Kidney epithelial cell (primary cell): Measurements from ENCODE around the genes CDH2 and DSC2.

DNA sequence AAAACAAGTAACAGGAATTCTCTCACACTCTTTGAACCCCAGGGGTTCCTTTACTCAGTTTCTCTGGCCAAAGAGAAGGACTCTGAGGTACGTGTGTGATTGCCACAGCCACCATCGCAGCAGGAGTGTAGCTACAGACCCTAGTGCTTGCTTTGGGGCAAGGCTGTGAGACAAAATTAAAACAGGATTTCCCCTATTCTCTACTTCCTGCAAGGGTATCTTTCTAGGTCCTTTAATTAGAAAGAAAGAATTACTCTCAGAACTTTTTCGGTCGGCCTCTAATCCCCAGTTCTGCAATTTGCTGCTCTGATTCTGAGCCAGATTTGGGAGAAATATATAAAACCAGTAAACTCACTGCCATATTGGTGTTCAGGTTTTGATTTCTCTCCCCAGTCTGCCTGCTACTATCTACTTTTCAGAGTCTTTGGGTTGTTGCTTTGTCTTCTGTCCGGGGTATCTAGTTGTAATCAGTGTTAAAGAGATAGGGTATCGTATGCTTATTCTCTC, 38.2 kb downstream of the CABYR start:
- RAMPAGE, long total RNA = no peak
- RRBS = no CpG with 5 or more reads among the region's 6 CpGs

DNA sequence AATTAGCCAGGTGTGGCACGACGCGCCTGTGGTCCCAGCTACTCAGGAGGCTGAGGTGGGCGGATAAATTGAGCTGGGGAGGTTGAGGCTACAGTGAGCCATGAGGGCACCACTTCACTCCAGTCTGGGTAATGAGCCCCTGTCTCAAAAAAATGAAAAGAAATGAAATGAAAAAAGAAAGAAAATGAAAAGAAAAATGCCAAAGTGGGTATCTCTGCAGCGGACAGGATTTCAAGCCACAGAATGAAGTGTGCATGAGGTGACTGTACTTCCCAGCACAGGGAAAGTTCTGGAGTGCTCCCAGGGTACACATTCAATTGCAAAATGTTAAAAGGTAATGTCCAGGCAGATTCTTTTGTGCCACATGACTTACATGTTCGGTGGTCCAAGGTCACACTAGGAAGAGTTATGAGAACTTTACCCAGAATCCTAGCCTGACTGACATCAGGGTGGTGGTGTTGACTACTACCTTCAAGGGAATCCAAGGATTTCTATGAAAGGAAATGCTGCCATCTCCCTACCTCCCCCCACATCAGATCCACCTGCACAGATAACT, 56.4 kb downstream of the CABYR start:
- RAMPAGE, long total RNA = no peak
- RRBS = no CpG with 5 or more reads among the region's 6 CpGs

- RAMPAGE, long total RNA = no peak
- RRBS = no CpG with 5 or more reads among the region's 3 CpGs
Measured at GRCh38 chr18:24199567-24200072, 60.8 kb downstream of the CABYR start.

GRCh38 chr18:24657415-24658084, 197.1 kb downstream of the HRH4 start:
- RAMPAGE, long total RNA = no peak
- RRBS = no CpG with 5 or more reads among the region's 11 CpGs

DNA sequence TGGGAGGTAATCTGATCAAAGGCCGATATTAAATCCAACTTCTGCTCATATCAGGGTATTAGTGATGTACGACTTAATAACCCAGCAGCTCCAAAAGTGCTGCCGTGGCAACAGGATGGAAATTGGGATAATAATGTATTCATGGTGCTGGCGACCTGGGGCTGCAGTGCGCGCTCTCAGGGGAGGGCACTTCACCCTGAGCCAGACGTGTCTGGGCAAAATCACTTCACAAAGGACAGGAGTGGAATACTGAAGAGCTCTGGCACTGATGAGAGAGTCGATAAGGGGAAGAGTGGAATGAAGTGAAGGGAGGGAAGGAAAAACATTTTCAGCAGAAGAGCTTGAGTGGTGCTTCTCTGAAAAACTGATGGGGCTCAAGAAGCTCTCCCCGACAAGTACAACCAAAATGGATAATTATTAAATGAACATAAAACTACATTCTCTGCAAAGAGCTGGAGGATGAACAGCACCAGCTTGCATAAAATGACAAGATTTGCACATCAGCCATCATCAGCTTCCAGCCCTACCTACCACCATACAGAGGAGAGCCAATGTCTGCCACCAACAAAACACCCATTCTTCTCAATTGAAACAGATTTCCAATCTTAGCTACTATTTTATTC, 65.9 kb downstream of the ZNF521 start:
- RAMPAGE, long total RNA = no peak
- RRBS = no CpG with 5 or more reads among the region's 9 CpGs

DNA sequence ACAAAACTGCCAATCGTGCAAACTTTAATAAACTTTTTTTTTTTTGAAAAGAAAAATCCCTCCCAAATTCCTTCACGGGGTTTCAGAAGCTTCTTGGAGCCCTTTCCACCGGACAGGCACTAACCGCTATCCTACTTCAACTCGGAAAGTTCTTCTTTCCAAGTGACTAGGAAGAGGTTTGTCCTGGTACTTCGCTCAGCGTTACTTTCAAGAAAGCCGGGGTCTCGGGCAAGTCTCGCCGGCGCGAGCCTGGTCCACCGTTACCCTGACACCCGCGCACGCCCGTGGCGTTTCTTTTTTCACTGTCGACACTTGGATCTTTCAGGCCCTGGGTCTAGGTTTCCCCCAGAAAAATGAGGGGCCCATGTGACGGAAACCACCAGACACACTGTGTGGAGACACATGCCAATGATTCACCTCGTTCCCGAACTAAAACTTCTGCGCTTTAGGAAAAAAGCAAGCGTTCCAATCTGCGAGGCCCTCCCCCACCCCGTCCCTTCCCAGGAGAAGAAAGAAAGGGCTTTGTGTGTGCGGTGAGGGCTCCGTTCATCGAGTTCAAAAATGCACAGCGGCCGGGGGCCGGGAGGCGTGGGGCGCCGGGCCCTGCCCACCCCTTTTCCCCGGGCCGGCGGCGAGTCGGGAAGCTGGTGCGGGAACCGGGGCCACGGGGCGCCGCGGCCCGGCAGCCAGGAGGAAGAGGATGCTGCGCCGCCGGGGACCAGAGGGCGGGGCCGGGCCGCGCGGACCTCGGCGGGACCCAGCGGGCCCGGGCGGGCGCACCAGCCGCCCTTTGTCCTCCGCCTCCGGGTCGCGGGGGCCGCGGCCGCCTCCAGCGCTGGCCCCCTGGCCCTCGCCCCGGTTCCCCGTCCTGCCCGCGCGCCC, 2.7 kb downstream of the ZNF521 start:
- RAMPAGE, long total RNA = no peak
- RRBS = 3% methylated on average over 24 of the region's 77 CpGs

- RAMPAGE, long total RNA = no peak
- RRBS = 20% methylated on average over 2 of the region's 10 CpGs
Measured at GRCh38 chr18:26190345-26191193, 35.7 kb upstream of the TAF4B start.

- RAMPAGE, long total RNA = no peak
- RRBS = no CpG with 5 or more reads among the region's 16 CpGs
Measured at GRCh38 chr18:26455129-26455865, 93.1 kb downstream of the KCTD1 start.

- RAMPAGE, long total RNA = no peak
- RRBS = no CpG with 5 or more reads among the region's 6 CpGs
Measured at GRCh38 chr18:26501072-26501522, 47.3 kb downstream of the KCTD1 start.

DNA sequence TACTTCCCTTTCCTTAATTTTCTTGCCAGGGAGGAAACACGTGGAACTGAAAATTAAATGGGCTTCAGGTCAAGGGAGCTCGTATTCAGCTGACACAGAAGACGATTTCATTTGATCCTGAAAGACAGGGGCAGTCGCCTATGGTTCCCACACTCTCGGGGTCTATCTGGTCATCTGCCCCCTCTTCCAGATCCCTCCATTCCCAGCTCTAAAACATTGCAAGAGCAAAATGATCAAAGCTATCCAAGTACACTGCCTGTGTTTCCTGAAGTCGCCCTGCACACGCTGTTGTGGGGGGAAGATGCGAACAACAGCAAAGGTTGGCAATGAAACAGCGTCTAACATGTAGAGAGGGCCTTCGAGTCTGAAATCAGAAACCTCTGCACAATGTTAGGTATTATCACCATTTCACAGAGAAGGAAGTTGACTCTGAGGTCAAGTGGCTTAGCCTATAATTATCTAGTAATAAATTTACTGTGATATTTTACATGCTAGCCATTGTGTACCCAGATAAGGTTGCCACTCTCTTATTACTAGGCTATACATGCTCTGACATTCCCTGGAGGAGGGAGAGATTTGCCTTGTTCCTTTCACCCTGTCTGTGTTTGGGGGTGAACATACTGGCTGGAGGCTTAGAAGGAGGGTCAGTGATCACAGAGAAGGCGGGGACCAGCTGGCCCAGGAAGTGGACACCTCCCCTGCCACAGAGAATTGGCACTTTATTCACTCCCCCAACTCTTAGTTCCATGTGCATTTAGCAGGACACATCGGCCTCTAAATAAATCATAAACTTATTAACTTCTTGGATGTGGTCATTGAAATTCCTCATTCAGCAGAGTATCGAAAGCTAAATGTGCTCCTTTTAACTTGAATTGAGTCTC, 36.9 kb downstream of the KCTD1 start:
- RAMPAGE, long total RNA = no peak
- RRBS = no CpG with 5 or more reads among the region's 13 CpGs

DNA sequence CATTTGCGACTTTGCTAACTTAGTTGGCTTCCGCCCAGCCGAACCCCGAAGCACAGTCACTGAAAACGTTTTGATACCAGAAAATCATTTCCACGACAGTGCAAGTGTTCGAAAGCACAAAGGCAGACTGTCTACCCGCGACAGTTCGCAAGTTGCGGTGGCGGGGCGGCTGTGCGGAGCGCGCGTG, 107.2 kb upstream of the KCTD1 start:
- RAMPAGE, long total RNA = no peak
- RRBS = no CpG with 5 or more reads among the region's 17 CpGs

- RAMPAGE, long total RNA = no peak
- RRBS = 2% methylated on average over 7 of the region's 41 CpGs
Measured at GRCh38 chr18:26862927-26863728, 2.4 kb downstream of the AQP4 start.

DNA sequence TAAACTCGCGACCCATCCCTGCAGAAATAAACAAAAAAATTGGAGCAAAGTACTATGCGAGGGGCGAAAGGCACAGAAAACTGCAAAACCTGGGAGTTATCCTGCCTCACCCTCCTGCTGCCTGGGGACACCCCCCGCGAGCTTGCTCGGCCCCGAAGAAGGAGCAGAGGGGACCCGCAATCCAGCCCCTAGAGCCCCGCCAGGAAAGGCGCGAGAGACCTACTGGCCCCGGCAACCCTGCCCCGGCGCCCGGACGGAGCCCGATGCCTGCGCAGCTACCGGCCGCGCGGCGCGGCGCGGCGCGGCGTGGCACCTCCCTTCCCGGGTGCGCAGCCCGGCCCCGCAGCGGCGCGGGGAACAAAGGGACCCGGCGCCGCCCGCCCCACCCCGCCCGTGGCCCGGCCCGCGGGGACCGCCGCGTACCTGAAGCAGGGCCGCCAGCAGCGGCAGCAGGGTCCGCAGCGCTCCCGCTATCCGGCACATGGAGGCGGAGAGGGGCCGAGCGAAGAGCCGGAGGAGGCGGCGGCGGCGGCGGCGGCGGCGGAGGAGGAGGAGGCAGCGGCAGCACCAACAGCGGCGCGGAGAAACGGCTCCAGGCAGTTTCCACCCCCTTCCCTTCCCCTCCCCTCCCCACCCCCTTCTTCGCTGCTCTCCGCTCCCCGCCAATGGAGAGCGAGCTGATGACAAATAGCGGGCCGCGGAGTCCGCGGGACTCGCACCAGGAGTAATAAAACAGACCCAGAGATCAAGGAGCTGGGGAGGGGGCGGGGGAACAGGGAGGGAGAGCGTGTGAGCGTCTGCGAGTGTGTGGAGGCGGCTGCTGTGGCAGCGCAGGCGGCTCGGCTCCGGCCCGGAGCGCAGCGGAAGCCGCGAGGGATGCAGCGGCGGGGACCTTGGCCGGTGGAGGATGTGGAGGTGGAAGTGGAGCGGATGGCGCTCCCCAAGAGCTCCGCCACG, at the start of gene CDH2:
CDH2 (minus strand) TSS at position 591 of the 957 bp plus-strand sequence.
- RAMPAGE, long total RNA = start-site peak on the minus strand centred at position 539 of the sequence, 121 bp wide, 633 and 501 reads in 2 replicates
- RRBS = under 1% methylated on average over 37 of the region's 103 CpGs

GRCh38 chr18:31101834-31102771, at the start of gene DSC2:
Gene DSC2, minus strand, starts transcription at chr18:31102421.
- RAMPAGE, long total RNA = start-site peak on the minus strand at chr18:31102362-31102425, 23 and 33 reads in 2 replicates
- RRBS = 1% methylated on average over 27 of the region's 64 CpGs

DNA sequence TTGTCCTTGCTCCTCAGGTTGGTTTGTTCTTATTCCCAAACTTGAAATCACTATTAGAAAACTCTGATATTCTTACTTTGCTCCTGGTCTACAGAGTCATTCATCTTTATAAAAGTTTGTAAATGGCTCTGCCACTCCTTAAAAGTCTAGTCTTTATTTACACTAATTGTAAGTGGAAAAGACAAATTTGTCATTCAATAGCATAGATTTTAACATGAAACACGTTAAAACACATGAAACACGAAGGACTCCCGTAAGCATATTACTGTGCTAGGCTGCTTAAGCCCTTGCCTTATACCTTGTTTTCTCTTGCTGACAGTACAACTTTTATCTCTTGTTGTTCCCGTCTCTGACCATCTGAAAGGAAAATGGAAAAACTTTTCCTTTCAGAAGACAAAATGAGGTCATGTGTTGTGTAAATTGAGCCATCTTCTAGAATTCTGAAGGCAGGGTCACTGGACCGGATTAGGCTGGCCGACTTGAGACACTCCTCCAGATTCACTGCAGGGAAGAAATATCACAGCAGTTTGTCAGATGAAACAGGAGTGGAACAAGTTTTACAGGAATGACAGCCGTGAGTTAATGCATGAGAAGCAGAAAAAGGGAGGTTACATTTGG, 5.5 kb downstream of the DSC1 start:
- RAMPAGE, long total RNA = no peak
- RRBS = no CpG with 5 or more reads among the region's 7 CpGs

DNA sequence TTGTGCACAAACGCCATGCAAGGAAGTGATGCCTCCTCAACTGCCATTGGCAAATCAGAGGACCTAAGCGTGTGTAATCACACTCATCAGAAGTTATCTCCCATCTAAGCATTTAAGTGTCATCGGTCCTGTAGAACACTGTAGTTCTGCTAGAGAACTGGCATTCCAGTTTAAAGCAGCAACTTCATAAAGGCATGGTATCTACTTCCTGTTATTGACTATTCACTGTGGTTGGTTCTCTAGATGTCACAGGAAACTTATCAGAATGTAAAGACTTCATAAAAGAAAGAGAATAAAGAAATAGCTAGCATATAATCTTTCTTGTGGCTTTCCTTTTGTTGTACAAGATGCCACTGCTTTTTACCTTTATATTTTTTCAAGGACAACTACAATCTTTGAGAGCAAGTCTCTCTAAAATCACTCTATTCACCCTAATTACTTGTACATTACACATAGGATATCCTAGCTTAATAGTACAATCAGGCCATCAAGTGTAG, 492 bp upstream of the DSC1 start:
- RAMPAGE, long total RNA = no peak
- RRBS = no CpG with 5 or more reads among the region's 3 CpGs

DNA sequence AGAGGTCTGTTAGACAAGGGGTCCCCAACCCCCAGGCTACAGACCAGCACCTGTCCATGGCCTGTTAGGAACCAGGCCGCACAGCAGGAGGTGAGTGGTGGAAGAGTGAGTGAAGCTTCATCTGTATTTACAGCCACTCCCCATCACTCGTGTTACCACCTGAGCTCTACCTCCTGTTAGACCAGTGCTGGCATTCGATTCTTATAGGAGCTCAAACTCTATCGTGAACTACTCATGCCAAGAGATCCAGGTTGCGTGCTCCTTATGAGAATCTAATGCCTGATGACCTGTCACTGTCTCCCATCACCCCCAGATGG, 41.7 kb downstream of the DSG2 start:
- RAMPAGE, long total RNA = no peak
- RRBS = no CpG with 5 or more reads among the region's 5 CpGs

DNA sequence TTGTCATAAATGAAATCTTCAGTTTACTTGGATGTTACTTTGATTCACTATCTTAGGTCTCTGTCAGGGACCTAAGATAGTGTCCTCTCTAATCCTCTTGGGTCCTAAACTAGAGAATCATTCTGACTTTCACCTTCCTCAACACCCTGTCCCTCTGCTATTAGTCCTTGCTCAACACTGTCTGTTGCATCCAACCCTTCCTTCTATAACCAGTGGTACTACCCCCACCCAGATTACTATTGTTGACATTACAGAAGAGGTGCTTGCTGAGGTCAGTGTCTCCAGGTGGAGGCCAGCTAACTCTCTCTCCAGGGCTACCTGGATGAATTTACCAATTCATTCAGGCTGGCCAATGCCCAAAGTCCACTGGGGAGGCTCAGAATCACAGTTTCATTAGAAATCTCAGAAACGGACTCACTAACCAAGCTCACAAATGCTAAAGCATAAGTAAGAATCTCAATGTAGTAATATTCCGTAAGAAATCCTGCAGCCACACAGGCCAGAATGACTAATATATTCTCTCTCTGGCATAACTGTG, 10.2 kb upstream of the TTR start:
- RAMPAGE, long total RNA = no peak
- RRBS = no CpG with 5 or more reads among the region's 2 CpGs

GRCh38 chr18:31723778-31724962, 36.5 kb downstream of the SLC25A52 start:
- RAMPAGE, long total RNA = no peak
- RRBS = no CpG with 5 or more reads among the region's 52 CpGs

- RAMPAGE, long total RNA = no peak
- RRBS = no CpG with 5 or more reads among the region's 2 CpGs
Measured at GRCh38 chr18:31900274-31901171, 42.4 kb downstream of the TRAPPC8 start.